Pulmonary artery (tissue), 1 donor: ENCODE data around the genes DYNLRB1, TP53INP2, NCOA6, GSS and FAM83C.

GRCh38 chr20:34402874-34403282 lies 39.8 kb downstream of the ITCH start:
- PRO-cap, result no peak

DNA sequence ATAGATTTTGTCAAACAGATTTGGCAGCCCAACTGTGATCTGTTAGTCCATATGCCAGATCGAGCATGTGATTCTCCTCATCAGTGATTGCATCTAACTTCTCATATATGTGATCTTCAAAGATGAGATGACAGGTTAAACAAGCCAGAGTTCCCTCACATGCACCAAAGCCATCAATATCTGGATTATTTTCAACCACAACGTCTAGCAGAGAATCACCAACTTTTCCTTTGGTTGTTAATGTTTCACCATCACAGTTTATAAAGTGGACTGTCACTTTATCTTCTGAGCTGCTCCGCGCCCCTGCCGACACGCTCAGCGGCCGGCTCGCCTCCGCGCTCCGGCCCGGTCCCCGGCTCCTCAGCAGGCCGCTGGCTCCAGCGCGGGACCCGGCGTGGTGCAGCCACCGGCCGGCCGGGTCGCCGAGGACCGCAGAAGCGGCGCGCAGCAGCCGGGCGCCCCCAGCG lies 40.2 kb upstream of the DYNLRB1 start:
- PRO-cap, result no peak

DNA sequence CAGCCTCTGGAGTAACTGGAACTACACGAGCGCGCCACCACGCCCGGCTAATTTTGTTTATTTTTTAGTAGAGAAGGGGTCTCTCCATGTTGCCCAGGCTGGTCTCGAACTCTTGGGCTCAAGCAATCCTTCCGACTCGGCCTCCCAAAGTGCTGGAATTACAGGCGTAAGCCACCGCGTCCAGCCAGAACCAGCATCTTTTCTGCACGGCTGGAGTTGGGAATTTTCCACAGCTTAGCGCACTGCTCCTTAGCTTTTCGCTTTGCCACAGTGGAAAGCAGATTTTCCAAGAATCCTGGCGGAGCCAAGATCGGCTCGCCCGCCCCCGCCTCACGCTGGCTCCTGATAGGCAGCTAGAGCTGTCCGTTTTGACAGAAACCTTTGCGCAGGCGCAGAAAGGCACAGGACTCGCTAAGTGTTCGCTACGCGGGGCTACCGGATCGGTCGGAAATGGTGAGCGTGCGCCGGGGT lies at the start of gene DYNLRB1:
Gene DYNLRB1 (plus strand): TSS at position 414 of the 471 bp plus-strand sequence.
- PRO-cap, result bidirectional peak, plus-strand start at position 443 of the sequence, minus-strand start at position 264 of the sequence

DNA sequence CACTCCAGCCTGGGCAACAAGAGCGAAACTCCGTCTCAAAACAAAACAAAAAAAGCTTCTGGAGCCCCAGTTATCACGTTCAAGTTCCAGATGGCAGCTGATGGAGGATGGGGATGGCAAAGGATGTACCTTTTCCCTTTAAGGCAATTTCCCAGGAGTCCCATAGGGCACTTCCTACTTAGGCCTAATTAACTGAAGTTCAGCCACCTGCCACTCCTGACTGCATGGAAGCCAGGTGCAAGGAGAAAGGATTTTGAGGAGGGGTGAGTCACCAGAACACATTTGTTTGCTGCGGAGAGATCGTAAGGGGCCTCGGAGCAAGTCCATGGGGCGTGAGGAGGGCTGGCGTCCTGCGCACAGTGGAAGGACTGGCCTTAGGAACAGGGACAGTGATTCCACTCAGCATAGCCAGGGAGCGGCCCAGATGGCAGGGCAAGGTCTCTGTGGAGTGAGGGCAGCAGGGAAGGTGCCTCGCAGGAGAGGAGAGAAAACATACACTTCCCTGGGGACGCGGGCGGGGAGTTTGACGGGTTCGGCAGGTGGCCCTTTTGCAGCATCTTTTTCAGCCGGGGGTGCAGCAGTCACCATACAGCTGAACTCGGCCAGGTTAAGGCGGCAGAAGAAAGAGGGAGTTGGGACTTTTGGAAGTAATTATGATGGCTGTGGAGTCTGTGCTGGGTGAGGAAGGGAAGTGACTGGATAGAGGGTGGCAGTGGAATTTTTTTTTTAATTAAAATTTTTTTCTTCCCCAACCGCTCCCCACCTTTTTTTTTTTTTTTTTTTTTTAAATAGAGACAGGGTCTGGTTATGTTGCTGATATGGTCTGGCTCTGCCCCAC lies 11.6 kb upstream of the MAP1LC3A start:
- PRO-cap, result no peak

GRCh38 chr20:34604779-34605670 lies 46.5 kb downstream of the MAP1LC3A start:
- PRO-cap, result no peak

DNA sequence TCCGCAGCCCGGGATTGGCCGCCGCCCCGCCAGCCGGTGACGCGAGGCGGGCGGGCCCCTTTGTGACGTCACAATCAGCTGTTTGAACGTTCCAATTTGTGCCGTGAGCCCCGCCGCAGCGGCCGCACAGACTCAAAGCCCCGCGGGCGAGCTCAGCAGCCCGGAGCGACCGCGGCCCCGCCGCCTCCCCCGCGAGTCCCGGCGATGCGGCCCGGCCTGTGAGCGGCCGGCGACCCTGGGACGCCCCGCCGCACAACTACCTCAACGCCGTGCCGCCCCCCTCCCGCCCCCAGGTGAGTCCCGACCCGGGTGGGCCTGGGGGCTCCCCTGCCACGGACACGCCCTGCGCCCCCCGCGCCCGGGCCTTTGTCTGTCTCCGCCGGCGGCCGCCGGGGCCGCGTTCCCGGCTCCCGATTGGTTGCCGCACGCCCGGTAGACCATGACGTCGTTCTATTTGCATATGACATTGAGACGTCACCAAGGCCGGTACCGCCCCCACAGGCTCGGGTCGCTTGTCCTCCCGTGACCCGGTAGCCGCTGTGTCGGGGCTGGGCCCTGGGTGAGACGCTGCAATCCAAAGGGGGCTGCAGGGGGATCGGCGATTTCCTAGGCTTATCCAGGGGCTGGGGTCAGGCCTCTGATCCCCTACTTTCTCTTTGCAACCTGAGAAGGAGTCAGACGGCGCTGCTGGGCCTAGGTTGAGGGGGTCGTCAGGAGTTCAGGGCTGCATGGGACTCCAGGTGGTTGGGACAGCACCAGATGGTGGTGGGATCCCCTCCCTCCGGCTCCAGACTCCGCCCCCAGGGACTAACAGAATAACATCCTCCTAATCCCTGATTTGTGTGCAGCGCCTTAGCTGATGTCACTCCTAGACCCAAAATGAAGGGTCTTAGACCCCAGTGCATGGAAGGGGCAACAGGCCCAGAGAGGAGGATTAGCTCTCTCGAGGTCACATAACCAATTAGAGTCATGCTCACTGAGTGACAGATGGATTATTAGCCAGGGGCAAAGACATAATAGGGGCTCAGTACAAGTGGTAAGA lies at the start of gene TP53INP2:
Gene TP53INP2 (plus strand): TSS at position 125 of the 1,042 bp plus-strand sequence.
- PRO-cap, result bidirectional peak, plus-strand start at position 94 of the sequence, minus-strand start outside the sequence; bidirectional peak, plus-strand start at position 542 of the sequence, minus-strand start at position 368 of the sequence

DNA sequence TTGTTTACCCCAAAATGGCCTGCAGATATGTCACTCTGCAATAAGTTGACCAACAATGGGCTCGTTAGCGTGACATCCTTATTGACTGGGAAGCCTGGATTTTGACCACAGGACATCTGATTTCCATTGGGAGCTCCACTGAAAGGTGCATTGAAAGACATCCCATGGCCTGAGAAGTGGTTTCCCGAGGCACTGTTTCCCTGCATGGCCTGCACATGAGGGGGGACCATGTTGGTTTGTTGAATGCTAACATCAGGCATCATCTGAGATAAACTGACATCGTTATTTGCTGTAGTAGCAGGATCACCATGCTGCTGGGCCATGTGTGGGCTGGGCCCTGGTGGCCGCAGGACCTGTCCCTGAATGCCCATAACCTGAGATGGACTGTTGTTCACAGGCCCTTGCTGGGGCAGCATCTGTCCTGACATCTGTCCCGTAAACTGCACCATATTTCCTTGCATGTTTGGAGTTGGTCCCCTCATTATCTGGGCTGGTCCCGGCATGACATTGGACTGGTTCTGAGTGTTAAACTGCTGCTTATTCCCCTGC lies 45.4 kb downstream of the TP53INP2 start:
- PRO-cap, result no peak

DNA sequence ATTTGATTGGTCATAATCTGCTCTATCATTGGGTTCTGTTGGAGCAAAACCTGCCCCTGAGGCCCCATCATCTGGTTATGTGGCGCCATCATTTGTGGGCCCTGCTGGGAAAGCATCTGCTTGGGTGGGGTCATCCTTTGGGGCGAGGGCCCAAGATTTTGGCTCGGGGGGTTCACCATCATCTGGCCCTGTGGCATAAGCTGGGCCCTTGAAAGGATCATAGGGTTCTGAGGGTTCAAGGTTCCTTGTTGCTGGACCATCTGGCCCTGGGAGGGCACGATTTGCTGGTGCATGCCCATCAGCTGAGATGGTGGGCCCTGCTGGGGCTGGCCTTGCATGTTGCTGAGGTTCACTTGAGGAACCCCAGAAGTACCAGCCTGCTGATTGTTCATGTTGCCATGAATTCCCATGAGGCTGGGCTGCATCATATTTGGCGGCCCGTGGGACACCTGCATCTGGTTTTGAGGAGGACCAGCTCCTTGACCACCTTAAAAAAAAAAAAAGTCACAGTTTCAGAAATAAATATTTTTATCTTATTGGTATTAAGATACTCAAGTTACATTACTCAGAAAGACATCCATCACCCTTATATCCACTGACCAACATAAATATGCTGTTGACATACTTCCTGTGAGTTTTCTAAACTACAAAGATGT lies 46.0 kb downstream of the TP53INP2 start:
- PRO-cap, result no peak

- PRO-cap, result no peak
Measured at GRCh38 chr20:34818539-34819355, 6.7 kb downstream of the NCOA6 start.

- PRO-cap, result bidirectional peak, plus-strand start at chr20:34825754, minus-strand start at chr20:34825651
Measured at GRCh38 chr20:34825525-34825859, at the start of gene NCOA6. TSS of gene NCOA6 (minus strand) at chr20:34825651.

DNA sequence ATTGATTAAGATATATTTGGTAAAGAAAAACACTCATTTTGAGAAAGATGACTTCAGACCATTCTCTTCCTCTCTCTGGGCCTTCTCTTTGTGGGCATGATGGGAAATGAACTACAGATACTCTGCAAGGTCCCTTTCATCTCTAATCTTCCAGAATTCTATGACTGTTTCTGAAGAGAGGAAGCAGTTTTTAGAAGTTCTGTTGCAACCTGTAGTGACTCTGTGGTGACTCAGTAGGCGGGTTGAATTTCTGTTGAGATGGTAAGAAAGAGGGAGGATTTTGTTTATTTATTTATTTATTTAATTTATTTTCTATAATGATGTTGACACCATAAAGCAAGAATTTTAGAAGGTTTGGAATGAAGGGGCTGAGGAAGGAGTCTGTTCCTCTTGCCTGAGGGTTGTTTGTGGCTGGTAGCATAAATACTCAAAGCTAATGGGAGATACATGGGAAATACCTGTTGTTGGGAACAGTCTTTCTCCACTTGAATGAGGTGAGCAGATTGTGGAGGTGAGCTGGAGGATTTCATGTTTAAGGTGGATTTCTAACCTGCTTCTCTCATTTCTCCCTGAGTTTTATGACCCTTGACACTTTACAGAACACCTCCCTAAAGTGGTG lies 14.9 kb downstream of the ACSS2 start:
- PRO-cap, result no peak

DNA sequence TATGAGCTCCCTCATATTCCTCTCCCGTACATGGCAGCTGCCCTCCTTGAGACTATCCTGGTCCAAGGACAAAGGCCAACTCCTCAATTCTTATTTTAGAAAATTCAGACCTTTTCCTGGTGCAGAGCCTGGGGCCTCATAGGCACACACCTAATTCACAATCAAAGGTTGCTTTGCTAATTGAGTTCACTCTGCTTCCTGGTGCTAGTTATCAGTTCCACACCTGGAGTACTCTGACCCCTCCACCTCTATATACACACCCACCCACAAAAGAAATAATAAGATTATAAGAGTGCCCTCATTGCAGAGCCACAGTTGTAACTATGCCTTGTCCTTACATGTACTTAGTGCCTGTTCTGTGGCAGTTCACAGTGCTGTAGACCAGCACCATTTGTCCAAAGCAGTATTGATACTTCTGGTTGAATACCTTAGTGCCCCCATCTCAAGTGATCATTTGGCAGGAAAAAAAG lies 38.7 kb downstream of the GSS start:
- PRO-cap, result no peak

DNA sequence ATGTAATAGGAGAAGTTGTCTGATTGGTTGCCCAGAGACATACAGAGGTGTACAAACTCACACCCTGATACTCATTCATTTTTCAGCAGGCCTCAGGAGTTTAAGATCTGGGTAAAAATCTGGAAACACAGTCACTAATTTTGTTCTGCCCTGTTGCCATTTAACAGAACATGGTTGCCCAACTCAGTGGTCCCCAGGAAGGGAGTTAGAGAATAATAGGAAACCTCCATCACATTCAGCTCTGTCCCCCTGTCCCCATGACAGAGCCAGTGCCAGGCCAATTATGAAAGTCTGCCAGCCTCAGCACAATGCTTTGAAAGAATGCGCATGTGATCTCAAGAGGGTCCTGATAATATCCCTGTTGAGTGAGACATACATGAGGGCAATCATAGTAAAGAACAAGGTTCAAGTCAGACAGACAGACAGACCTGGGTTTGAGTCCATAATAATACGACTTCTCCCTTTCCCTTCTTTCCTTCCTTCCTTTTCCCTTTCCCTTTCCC lies 2.5 kb downstream of the GSS start:
- PRO-cap, result no peak

- PRO-cap, result bidirectional peak, plus-strand start at chr20:34955842, minus-strand start at chr20:34955749
Measured at GRCh38 chr20:34955235-34956329, at the start of gene GSS. TSS of gene GSS (minus strand) at chr20:34955806.

DNA sequence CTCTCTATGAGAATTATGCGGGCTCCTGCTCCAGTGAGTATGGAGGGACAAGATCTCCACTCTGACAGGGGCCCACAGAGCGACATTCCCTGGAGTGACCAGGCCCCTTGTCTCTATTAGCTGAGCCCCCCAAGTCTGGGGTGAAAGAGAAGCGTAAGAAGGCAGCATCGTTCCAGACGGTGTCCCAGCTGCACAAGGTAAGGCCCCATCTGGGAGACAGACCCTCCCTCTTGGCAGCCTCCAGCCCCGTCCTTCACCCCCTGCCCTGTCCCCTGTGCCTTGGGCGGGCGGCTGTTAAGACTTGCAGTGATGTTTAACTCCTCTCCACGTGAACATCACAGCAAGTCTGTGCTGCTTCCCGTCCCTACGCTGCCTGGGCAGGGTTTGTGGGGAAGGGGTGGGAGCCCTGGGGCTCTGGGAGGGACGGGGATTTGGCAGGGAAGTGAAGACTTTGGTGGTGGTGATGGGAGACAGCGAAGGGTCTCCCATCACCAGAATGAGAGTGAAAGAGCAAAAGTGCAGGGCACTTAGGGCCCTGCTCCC lies 34.5 kb downstream of the MYH7B start:
- PRO-cap, result no peak

- PRO-cap, result no peak
Measured at GRCh38 chr20:35251972-35252549, 25.6 kb downstream of the MMP24 start.

DNA sequence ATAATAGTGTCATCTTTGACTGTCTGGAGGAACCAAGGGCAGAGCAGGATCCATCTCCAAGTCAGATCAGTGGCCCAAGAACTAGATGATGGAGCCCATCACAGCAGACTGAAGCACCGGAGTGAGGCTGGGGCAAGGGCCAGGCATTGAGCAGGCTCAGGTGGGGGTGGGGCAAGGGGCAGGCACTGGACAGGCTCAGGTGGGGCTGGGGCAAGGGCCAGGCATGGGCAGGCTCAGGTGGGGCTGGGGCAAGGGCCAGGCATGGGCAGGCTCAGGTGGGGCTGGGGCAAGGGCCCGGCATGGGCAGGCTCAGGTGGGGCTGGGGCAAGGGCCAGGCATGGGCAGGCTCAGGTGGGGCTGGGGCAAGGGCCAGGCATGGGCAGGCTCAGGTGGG lies 25.3 kb downstream of the MMP24OS start:
- PRO-cap, result no peak

GRCh38 chr20:35264079-35264505 lies 13.8 kb downstream of the MMP24OS start:
- PRO-cap, result no peak

- PRO-cap, result no peak
Measured at GRCh38 chr20:35276547-35277068, 1.3 kb downstream of the MMP24OS start.

DNA sequence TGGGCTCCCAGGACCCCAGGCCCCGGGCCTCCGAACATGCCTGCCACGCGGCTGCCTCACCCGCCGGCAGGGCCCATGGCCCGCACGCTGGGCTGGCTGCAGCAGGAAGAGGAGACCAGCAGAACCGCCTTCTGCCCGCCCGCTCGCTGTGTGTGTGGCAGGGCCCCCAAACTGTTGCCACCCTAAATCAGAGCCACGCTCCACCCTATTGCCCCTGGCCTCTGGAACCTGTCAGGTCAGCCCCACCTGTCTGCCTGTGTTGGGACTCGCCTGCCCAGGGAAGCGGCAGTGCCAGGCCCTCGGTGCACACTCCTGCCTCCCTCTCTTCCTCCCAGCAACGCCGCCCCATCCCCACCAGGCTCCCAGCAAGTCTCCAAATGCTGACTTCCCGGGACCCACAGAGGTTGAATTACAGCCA lies at the start of gene FAM83C:
Gene FAM83C (minus strand): TSS at position 159 of the 418 bp plus-strand sequence.
- PRO-cap, result no peak